ENCODE data around the gene MEAF6.

- PRO-cap = bidirectional peak, plus-strand start at chr1:35708028, minus-strand start at chr1:35707858; bidirectional peak, plus-strand start at chr1:35708108, minus-strand start at chr1:35708392
These were observed 10.8 kb downstream of the C1orf216 start for GRCh38 chr1:35707660-35708449.

DNA sequence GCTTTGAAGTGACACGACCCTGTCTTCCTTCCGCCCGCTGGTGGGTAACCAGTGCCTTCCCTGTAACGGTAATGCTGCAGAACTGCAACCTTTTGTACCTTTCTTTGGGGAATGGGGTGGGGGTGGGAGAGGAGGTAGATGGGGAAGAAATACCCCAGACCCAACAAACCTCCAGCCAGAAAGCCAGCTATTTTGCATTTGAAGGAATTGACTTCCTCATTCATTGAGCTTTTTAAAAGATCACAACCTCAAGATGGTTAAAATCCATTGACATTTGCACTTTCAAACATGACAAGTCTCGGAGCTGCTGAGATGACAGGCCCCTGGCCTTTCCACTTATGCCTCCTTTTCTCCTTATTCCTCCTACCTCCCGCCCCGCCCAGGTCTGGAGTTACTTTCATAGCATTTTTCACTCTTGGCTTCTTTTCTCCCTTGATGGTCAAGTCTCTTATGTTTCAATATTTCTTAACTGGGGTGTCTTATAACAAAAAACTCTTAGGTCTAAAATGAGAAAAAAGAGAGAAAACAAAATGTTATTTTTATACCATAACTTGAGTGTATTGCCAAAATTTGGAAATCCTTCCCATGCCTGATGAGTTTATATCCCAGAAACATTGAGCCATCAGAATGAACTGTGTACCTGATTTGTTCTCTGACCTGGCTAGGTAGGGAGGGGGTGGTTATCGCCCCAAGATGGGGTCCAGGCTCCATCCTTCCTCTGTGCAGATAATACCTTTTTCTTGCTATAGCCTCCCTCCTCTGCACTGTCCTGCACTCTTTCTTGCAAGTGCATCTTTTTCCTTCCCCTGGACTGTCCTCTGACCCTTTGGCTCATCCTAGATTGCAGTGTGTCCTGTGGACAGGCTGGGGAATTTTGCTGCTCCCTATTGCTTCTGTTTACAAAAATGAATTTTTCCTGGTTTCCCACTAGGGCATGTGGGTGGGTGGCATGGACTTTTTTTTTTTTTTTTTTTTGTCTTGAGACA lies 10.3 kb upstream of the AGO3 start:
- PRO-cap = no peak

GRCh38 chr1:35921315-35922039 lies 9.4 kb upstream of the AGO3 start:
- PRO-cap = no peak

- PRO-cap = no peak
These were observed 961 bp downstream of the ADPRS start for GRCh38 chr1:36089553-36090152.

GRCh38 chr1:36151941-36152311 lies 2.6 kb upstream of the TRAPPC3 start:
- PRO-cap = no peak

DNA sequence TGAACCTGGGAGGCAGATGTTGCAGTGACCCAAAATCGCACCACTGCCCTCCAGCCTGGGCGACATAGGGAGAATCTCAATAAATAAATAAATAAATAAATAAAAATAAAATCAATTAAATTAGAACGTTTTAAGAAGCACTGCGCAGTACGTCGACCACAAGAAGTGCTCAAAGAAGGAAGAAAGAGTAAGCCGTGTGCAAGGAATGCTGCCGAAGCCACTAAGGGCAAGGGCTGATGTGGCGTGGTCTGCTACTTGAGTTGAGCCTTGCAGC lies 1.3 kb upstream of the THRAP3 start:
- PRO-cap = no peak

DNA sequence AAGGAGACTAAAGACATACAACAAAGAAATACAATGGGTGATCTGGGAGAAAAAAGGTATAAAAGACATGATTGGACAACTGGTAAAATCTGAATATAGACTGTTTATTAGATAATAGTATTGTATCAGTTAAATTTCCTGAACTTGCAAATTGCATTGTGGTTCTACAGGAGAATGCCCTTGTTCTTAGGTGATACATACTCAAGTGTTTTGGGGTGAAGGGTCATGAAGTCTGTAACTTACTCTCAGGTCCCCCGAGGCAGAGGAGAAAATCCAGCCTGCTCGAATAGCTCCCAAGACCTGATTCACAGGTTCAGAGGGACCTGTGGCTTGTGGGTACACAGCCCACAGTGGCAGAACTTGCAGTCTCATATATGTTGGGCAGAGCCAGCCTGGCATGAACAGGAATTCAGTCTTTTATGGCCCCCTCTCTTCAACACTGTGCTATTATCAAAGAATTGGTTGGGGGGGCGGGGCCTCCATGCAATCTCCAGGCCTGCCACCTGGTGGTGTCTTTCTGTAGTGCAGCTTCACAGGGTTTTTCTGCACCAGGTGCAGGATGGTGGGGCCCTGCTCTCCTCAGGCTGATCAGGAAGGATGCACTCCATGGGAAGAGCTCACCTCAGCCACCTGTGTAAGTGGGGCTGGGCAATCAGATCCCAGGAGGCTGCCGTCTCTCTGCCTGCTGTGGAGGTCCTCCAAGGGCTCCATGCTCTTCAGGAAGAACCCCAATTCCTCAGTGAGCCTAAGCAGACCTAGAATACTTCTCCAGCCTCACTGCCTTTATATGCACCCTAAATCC lies 16.8 kb downstream of the STK40 start:
- PRO-cap = no peak

GRCh38 chr1:36369879-36370693 lies 15.6 kb downstream of the STK40 start:
- PRO-cap = no peak

DNA sequence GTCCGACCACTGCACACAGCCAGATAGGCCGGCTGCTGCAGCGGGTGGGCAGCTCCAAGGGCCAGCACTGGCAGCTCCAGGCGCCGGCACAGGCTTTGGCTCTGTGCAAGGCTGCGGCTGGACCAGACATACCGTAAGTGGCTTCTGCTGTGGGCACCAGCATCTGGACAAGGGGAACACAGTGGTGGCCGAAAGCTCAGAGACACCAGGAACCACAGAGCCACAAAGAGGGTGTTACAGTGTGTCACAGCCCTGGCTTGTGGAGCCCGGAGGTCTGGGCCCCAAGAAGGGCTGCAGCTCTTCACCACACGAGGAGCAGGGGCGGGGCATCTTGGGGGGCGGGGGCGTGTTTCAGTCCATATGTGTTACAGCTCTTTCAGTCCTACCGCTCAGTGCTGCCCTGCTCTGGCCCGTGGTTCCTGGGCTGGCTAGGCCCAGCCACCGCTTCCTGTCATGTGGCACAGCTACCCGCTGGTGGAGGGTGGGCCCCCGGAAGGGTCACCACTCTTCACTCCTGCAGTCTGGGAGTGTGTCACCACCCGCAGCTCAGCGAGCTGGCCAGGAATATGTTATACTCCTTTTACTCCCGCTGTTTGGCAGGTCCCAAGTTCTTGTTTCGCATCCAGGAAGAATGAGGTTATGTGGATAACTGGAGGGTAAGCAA lies 3.2 kb upstream of the LSM10 start:
- PRO-cap = bidirectional peak, plus-strand start at position 392 of the sequence, minus-strand start at position 261 of the sequence

- PRO-cap = bidirectional peak, plus-strand start at chr1:36824678, minus-strand start at chr1:36824450
These were observed 210.1 kb downstream of the GRIK3 start for GRCh38 chr1:36824298-36824553.

GRCh38 chr1:37014226-37014721 lies 20.0 kb downstream of the GRIK3 start:
- PRO-cap = unidirectional peak, minus-strand start at chr1:37014484

DNA sequence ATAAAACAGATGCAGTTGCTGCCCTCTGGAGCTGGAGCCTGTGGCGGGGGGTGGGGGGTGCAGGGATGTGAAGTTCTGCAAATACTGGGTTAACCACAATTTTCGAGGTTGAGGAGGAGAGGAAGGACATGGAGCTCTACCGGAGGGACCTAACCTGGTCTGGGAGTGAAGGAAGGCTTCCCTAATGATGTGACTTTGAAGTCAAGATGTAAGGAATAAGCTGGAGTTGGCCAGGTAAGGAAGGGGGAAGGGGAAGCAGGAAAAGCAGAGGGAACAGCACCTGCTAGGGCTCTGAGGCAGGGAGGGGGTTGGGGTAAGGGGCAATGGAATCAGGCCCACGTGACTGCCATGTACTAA lies 95.0 kb upstream of the GRIK3 start:
- PRO-cap = no peak

DNA sequence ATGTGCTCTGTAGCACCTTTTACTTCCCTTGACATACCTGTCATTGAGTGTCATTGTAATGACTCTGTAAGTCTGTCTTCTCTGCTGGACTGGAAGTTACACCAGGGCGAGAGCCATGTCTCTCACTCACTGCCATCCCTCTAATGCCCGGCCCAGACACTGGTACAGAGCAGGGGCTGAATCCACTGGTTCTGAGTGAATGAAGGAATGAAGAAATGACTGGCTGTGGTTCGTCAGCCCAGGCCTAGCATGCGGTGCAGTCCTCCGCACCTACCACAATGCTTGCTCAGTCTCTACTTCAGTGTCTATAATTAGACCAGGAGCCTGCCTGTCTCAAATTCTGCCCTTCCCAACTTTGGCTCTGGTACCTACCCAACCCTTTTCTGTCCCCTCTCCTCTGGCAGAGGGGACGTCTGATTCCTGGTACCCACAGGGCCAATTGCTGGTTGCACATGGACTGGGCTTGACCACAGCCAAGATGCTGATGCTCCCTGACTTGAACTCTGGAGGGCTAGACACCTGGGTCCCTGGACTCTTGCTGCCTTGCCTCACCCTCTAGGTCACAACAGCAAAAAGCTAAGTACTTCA lies 118.2 kb upstream of the GRIK3 start:
- PRO-cap = no peak

DNA sequence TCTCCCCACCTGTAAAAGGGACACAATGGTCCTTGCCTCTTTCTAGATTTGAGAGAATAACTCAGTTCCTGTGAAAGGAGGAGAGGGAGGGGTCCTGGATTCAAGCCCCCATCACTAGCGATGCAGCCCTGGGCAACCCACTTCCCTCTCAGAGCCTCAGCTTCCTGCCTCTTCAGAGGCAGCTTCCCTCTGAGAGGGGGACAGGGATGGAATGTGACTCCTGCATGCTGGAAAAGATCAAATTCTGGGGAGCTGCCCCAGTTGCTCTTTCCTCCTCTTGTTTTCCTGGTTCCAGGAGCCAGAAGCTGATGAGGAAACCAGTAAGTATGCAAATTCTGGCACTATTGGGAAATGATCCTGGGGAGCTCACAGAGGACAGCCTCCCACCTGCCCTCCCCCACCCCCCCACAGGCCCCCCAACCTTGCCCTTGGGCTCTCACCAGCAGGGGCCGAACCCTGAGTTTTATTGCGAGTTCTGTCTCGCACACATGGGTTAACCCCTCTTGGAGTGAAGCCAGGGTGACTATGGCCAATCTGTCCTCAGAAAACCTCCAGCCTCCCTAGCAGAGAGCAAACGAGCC lies 11.7 kb downstream of the ZC3H12A start:
- PRO-cap = no peak

GRCh38 chr1:37513048-37513624 lies 1.4 kb downstream of the MEAF6 start:
- PRO-cap = no peak

DNA sequence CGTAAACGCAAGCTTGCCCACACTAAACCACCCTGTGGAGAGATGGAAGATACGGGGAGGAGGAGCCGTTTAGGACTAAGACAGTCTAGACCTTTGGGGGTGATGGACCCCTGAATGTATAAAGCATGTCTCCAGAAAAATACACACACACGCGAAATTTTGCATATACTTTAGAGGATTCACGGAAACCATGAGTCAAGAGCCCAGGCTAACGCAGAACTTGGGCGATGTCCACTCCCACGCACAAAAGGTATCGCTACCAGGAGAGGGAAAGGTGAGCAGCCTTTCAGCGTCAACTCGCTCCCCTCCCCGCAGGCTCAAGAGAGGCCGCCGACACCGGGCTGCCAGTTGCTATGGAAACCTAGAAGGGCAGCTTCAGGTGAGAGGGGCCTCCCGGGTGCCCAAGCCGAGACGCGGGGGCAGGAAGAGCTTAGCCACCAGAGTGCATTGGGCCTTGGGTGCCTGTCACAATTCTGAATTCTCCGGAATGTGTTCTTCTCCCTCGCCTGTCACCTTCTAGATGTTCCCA lies 877 bp downstream of the MEAF6 start:
- PRO-cap = no peak

DNA sequence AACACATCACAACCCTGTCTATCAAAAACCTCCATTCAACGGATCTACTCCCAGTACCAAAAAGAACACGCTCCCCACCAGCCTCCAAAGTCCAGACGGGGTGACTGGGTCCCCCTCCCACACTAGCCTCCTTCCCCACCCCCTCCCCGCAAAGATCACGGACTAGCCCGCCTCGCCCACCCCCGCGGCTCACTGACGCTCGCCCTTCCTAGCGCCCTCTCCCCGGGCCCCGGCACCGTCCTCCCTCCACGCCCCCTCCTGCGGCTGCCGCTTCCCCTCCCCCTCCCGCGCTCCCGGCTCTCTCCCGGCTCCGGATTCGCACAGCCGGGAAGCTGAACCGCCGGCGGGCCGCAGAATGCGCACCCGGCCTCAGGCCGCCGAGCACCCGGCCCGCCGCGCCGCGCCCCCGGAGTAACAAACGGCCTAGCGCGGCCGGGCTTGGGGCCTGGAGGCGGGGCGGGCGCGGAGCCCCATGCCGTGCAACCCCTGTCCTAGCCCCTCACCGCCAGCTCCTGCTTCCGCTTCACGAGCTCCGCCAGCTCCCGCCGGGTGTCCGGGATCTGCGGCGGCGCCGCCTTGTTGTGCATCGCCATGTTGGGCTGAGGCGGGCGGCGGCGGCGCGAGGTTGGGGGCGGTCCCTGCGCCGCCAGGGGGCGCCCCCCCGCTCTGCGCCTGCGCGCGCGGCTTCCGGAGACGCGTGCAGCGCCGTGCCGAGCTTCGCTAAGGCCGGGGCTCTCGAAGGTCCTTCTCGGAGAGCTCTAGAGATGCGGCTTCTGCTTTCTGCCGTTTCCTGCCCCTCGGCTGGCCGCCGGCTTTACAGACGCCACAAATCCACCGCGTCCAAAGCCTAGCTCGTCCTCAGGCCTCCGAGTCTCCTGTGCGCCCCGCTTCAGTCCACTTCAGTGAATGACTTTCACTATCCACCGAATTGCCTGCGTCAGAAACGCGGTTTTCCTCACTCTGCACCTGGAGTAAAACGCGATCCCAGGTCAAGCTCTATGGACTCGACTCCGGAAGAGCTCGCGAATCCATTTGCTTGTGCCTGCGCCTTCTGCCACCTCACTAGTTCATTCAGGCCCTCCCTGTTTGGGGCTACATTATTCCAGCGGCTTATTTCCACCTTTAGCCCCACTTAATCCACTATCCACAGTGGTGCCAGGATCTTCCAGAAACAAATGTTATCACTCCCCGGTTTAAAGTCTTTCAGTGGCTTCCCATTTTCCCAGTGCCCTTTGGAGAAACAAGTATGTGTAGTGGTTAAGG lies at the start of gene MEAF6:
MEAF6 (minus strand) TSS at position 613 of the 1,263 bp plus-strand sequence.
- PRO-cap = bidirectional peak, plus-strand start at position 353 of the sequence, minus-strand start at position 253 of the sequence; bidirectional peak, plus-strand start at position 713 of the sequence, minus-strand start at position 601 of the sequence; bidirectional peak, plus-strand start at position 958 of the sequence, minus-strand start at position 908 of the sequence; unidirectional peak, minus-strand start at position 1,064 of the sequence

DNA sequence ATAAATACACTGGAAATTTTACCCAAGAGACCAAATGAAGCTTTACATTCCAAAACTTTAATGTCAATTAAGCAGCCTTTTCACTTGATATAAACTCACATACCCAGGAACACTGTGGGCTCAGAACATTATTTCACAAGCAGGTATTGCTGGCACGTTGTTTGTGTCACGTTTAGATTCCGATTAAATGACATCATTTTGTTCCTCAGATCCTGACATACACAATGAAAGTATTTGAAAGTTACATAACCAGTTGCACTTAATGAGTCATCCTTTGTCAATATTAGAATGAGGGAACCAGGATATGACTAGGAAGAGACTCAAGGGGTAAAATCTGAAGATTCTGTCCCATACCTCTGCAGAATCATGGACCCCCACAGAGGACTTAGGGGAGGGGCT lies 19.7 kb downstream of the SNIP1 start:
- PRO-cap = no peak

GRCh38 chr1:37752429-37753683 lies 12.1 kb downstream of the EPHA10 start:
- PRO-cap = unidirectional peak, minus-strand start at chr1:37753199

DNA sequence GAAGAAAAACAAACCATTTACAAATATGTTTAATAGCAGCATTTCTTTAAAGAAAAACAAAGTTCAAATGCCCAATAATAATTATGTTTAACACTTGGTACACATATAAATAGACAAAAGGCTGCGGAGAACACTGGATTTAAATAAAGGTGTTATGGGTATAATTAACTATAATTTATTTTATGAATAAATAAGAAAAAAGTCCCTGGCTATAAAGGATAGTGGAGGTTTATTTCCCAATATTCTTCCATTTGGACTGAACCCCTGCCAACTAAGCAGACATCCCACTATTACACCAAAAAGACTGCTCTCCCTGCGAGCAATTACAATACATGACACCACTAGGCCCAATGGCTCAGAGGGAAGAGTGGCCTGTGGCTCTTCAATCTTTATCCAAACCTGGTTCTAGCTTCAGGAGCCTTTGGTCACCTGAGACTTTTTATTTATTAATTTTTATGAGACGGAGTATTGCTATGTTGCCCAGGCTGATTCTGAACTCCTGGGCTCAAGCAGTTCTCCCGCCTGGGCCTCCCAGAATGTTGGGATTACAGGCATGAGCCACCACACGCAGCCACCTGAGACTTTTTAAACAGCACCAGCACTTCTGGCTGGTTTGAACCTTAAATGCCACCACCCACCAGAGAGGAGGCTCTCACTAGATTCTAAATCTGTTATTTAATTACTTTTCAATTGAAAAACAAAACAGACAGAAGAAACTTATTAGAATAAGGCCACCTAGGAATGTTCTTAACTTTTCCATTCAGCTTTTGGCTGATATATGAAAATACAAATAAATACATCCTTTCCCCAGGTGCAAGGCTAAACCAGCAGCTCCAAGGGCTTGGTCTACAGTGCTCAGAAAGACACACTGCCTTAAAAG lies 4.4 kb upstream of the C1orf122 start:
- PRO-cap = no peak

Measured in neural crest cell (in vitro differentiated cells).